Heart (tissue), 3 donors: ENCODE data around the gene HPF1.

DNA sequence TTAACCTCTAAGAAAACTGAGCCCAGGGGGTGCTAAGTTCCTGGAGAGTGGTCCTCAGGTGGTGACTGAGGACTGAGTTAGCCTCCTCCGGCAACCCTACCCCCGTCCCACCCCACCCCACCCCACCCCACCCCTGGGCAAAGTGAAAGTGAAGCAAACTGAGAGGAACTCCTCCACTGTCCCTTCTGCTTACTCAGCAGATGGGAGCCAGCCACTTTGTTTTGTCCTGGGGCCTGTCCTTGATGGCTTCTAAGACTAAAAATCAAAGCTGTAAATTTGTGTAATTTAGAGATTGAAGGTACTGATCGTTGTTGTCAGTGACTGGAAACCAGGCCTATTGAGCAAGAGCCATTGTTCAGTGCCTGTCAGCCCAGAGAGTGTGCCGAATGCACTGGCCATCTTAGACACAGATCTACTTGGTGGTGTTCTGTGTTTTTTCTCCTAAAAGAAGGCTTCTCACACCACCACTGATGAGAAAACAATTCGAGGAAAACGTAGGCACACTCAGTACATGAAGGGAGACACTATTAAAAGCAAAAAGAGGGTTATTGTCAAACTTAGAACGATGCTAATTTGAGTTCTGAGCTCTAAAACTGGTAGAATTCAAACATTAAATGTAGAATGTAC is 161.9 kb downstream of the CBR4 start:
- RAMPAGE, long total RNA, 2 experiments = no peak in any of the 2 experiments

GRCh38 chr4:168868997-168869525 is 141.0 kb downstream of the CBR4 start:
- RAMPAGE, long total RNA, 2 experiments = no peak in any of the 2 experiments

DNA sequence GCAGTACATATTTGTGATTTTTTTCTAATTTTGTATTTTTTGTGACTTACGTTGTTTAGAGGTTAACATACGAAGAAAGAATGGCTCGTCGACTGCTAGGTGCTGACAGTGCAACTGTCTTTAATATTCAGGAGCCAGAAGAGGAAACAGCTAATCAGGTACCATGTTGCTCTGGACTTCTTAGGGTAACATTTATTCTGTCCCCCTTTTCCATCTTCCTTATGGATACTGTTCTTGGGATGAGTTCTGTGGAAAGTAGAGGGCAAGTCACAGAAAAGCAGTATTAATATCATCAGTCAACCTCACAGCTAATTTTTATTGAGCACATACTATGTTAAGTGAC is 115.6 kb downstream of the CBR4 start:
- RAMPAGE, long total RNA, 2 experiments = no peak in any of the 2 experiments

GRCh38 chr4:169070769-169071293 is 60.8 kb upstream of the CBR4 start:
- RAMPAGE, long total RNA, 2 experiments = no peak in any of the 2 experiments

- RAMPAGE, long total RNA, 2 experiments = no peak in any of the 2 experiments
Observed at GRCh38 chr4:169269834-169270724, 677 bp downstream of the SH3RF1 start.

- RAMPAGE, long total RNA, 2 experiments = no peak in any of the 2 experiments
Observed at GRCh38 chr4:169351805-169352255, 81.1 kb upstream of the SH3RF1 start.

GRCh38 chr4:169611016-169611382 is 1.4 kb downstream of the NEK1 start:
- RAMPAGE, long total RNA, 2 experiments = no peak in any of the 2 experiments

- RAMPAGE, long total RNA, 2 experiments = no peak in any of the 2 experiments
Observed at GRCh38 chr4:169650347-169651060, 30.1 kb downstream of the CLCN3 start.

- RAMPAGE, long total RNA, 2 experiments = start-site peak on the minus strand in 2 of 2 experiments, at chr4:169757880-169757934 at its widest, 291 to 1,845 reads per replicate
Observed at GRCh38 chr4:169757399-169758181, at the start of gene HPF1. Gene HPF1 (minus strand): TSS chr4:169757944.

GRCh38 chr4:169774265-169775515 is 16.9 kb upstream of the HPF1 start:
- RAMPAGE, long total RNA, 2 experiments = no peak in any of the 2 experiments

GRCh38 chr4:170226052-170226467 is 136.3 kb upstream of the AADAT start:
- RAMPAGE, long total RNA, 2 experiments = no peak in any of the 2 experiments

GRCh38 chr4:170226468-170226887 is 136.7 kb upstream of the AADAT start:
- RAMPAGE, long total RNA, 2 experiments = no peak in any of the 2 experiments

DNA sequence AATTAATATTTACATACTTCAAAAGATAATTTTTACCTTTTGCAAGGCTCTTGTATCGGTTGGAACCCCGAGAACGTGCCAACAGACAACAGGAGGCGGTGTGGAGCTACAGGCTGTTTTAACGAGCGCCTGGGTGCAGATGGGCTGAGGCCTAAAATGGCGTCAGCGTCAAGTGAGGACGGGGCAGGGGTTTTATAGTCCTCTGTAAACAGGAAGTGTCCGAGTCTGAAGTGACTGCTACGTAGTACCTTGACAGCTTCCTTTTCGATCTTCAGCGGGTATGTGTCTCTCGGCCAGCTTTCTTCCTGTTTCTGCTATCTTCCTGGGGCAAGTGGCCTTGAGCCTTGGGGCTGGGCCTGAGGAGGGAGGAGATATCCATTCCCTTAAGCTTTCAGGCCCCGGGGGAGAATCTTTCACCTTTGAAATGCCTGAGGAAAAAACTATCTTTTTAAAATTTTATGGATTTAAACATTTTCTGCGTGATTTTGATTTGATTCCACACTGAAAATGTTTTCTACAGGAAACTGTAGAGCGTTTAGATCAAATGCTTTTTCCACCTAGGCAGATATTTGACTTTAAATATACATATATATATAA is 342.8 kb downstream of the GALNTL6 start:
- RAMPAGE, long total RNA, 2 experiments = no peak in any of the 2 experiments

DNA sequence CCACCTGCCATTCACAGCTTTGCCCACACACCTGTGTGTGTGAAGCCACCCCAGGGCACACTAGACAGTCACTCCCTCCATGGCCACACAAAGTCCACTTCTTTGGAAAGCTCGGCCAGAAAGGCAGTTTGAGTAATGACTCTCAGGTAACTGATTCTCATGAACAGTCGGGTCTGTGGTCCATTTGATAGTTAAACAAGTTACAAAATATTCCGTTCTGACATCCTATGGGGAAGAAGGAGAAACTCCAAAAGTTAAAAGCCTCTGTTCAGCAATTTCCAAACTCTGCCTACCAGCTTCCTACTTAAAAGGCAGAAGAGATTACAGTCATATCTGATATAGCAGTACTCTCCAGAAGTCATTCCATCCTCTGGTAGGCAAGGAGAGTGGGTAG is 205.0 kb upstream of the GALNT7 start:
- RAMPAGE, long total RNA, 2 experiments = no peak in any of the 2 experiments

GRCh38 chr4:173247233-173247790 is 78.7 kb downstream of the GALNT7 start:
- RAMPAGE, long total RNA, 2 experiments = no peak in any of the 2 experiments

DNA sequence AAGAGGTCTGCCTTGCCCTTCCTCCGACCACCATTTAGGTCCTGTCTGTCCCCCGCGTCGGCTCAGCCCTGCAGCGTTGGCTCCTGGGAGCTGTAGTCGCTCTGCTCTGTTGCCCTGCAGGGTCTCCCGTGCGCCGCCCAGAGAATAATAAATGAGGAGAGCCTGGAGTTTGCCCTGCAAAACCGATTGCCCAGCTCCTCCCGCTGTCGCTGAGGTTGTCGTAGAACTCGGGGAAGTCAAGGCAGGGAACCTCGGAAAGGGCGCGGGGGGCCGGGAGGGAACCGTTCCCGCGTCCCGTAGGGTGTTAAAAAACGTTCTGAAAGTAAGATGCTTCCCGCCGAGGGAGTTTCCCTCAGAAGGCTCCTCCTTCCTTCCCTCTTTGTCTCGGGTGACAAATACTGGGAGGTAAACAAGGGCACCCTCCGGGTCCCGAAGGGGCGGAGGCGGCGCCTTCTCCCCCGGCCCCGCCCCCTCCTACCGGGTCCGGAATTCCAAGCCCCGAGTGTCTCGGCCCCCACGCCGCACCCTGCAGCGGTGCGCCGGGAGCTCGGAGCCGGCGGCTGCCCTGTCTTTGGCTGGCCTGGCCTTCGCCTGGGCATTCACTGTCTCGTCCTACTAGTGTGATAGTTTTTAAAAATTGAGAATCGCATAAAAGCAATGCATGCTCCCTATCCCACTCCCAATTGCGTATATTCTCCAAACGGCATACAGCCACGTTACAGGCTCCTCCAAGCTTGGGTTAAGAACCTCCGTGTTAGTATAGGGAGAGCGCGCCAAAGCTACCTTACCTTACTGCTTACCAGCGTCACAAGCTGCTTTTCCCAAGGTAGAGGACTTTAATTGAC is 893 bp upstream of the HMGB2 start:
- RAMPAGE, long total RNA, 2 experiments = no peak in any of the 2 experiments

- RAMPAGE, long total RNA, 2 experiments = no peak in any of the 2 experiments
Observed at GRCh38 chr4:173370110-173370772, 513 bp upstream of the SAP30 start.

DNA sequence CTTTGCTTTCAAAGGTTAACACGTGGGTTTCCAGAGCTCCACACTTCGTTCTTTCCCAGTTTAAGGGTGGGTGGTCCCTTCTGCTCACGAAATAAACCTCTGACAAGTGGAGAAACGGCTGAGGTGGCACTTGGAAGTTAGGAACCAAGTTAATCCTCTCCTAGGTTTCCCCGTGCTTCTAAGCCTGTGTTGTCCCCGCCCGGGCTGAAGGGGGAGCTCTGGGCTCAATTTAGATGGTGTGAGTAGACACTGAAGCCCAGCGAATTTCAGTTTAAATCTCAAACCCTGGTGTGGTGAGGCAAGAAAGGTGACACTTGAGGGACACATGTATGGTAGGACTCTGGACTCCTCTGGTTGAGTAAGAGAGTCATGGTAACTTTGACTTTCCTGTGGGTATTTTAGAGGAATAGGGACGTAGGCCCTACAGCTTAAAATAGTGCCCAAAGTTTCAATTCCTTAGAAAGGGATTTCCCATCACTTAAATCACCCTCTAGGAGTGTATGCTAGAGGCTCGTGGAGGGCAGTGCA is 24.1 kb downstream of the HAND2 start:
- RAMPAGE, long total RNA, 2 experiments = no peak in any of the 2 experiments

- RAMPAGE, long total RNA, 2 experiments = start-site peak on the plus strand in 2 of 2 experiments, at chr4:173516365-173516897 at its widest, 12 to 21 reads per replicate
Observed at GRCh38 chr4:173516088-173517495, 13.4 kb downstream of the HAND2 start.

DNA sequence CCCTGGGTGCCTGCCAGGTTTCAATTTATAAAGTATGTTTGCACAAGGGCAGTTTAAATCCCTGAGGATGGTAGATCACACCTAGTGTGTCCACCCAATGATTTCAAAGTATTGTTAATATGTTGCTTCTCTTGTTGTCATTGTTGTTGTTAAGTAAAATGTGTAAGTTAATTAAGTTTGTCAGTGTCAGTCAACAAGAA is 25.6 kb downstream of the HPGD start:
- RAMPAGE, long total RNA, 2 experiments = no peak in any of the 2 experiments